Vermiform appendix (tissue), 1 donor: ENCODE measurements around a stretch of chr1.

GRCh38 chr1:220880529-220881706, 1.7 kb downstream of the HLX start:
- PRO-cap = bidirectional peak, plus-strand start at chr1:220881517, minus-strand start at chr1:220881438

DNA sequence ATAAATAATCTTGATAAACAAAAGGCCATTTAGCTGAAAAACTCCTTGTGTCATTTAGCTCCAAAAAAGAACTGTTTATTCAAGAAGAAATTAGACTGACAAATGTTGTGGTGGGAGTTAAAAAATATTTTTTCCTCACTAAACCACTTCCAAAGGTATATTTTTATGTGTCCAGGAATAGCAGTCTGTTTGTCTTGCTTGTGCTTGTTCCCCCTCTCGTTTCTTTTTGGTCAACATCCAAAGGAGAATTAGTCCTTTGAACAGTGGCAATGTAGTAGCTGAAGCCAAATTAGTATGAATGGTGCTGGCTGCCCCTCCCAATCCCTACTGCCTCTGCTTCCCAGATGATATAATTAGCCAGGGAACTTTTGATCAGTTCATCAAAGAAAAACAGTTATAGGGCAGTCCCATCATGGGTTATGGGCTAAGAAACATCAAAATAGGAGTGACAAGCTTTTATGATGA, 238.9 kb downstream of the HLX start:
- PRO-cap = no peak

GRCh38 chr1:221315105-221315630, 426.7 kb downstream of the DUSP10 start:
- PRO-cap = no peak

- PRO-cap = no peak
Observed at GRCh38 chr1:221440512-221441006, 301.3 kb downstream of the DUSP10 start.

GRCh38 chr1:221707937-221708584, 33.8 kb downstream of the DUSP10 start:
- PRO-cap = unidirectional peak, minus-strand start at chr1:221708322

- PRO-cap = no peak
Observed at GRCh38 chr1:221734731-221735645, 6.9 kb downstream of the DUSP10 start.

DNA sequence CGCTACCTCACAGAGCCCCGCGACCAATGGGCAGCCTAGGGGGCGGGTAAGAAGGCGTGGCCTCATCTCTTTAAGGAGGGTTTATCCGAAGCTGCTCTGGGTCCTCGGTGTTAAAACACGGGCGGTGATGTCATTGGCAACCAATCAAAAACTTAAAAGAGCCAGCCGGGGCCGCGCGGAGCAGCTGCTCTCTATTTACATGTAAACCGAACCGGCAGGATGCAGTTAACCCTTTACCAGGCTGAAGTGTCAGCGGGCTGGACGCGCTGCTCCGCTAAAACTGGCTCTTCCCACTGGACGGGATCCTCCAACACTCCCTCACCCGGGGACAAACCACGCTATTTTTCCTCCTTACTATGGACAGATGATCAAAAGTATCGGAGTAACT, 295 bp upstream of the DUSP10 start:
- PRO-cap = bidirectional peak, plus-strand start at position 239 of the sequence, minus-strand start outside the sequence

DNA sequence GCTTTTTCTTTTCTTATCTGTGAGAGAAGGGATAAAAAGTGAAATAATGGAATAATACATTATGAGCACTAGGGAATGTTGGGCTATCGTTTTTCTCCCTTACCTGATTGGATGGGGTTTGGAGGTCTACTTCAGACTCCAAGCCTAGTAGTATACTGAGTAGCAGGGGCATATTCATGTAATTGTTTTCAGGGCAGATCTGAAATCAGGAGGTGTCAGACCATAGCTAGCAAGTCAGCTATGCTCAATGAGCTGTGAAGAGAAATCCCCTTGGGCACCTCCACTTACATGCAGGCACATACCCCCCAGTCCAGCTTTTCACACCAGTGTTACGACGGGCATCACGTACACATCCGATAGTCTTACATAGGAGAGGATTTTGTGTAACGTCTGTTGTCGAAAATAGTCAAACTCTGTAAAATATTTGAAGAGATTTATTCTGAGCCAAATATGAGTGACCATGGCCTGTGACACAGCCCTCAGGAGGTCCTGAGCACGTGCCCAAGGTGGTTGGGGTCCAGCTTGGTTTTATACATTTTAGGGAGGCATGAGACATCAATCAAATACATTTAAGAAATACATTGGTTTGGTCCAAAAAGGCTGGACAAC, 1.9 kb upstream of the DUSP10 start:
- PRO-cap = no peak

- PRO-cap = no peak
Observed at GRCh38 chr1:221809529-221809969, 67.7 kb upstream of the DUSP10 start.

DNA sequence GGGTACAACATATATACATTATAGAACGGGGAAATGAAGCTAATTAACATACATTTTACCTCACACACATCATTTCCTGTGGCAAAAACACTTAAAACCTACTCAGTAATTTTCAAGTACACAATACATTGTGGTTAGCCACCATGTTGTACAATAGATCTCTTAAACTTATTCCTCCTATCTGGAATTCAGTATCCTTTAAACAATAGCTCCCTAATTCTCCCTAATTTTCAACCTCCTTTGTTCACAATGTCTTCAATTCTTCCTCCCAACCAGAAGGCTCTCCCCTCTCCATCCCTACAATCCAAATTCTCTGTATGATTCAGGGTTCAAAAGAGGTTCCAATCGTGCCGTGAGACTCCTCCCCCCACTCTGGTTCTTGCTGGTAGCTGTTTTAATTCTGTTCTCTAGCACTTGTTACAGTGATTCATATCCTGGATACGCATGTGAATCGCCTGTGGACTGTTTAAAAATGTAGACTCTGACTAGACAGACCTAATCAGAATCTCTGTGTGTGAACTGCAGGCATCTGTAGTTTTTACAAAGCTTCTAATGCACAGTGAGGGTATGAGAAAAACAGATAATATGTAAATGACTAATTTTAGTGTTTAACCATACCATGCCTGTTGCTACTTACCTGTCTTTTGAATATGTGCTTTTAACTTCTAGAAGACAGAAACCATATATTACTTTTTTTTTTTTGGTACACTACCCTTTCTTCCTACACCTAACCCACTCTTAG, 87.7 kb upstream of the DUSP10 start:
- PRO-cap = no peak

GRCh38 chr1:221834734-221835171, 92.9 kb upstream of the DUSP10 start:
- PRO-cap = no peak

- PRO-cap = no peak
Observed at GRCh38 chr1:221845818-221846547, 104.1 kb upstream of the DUSP10 start.

GRCh38 chr1:222053823-222054109, 311.9 kb upstream of the DUSP10 start:
- PRO-cap = no peak

GRCh38 chr1:222627925-222628774, 10.3 kb downstream of the MIA3 start:
- PRO-cap = no peak

GRCh38 chr1:222639704-222640082, 21.8 kb downstream of the MIA3 start:
- PRO-cap = no peak

DNA sequence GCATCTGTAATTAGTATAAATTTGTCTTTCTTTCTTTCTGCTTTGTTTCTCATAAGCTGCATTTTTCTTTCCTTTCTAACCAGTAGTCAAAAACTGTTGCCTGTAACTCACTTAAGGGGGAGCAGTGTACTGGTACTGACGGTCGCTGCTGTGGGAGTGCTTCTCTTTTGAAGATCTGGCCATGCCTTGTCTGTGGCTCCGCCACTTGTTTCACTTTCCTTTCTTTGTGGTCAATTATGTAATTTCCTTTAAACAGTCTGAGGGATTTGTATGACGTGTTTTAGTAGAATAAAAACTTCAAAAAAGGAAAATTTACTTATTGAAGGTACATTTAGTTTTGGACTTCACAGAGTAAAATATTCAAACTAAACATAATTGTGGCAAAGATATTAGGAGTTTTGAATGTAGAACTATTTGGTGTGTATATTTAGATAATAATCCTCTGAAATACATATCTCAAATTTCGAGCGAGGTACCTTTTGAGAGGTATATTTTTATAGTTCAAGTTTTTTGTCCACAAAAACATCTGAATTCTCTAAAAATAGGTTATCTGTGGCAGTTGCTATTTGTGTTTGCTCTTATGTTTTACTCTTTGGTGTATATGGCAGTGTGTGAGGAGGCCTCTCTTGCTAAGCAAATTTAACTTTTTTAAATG, 37.1 kb downstream of the MIA3 start:
- PRO-cap = unidirectional peak, minus-strand start at position 158 of the sequence

DNA sequence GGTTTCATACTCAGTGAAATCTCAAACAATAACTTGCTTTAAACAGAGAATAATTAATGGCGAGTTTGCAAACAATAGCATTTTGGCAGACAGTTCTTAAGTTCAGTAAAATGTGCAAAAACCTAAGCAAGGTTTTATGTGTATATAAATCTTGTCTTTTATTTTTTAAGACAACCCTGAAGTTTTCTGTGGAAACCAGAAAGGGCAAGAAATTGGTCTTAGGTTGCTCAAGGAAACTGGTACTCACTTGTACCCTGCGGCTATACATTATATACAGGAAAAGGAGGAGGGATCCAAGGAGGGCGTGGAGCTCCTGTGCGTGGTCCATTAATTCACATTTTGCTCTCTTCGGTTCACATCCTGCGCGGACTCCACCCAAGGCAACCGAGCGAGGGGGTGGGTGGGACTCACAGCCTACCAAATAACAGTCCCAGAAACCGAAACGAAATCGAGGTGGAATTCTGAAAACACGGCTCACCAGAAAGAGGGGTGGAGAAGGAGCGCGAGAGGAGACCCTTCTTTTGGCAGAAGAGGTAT, 1.1 kb downstream of the AIDA start:
- PRO-cap = bidirectional peak, plus-strand start at position 445 of the sequence, minus-strand start at position 326 of the sequence

DNA sequence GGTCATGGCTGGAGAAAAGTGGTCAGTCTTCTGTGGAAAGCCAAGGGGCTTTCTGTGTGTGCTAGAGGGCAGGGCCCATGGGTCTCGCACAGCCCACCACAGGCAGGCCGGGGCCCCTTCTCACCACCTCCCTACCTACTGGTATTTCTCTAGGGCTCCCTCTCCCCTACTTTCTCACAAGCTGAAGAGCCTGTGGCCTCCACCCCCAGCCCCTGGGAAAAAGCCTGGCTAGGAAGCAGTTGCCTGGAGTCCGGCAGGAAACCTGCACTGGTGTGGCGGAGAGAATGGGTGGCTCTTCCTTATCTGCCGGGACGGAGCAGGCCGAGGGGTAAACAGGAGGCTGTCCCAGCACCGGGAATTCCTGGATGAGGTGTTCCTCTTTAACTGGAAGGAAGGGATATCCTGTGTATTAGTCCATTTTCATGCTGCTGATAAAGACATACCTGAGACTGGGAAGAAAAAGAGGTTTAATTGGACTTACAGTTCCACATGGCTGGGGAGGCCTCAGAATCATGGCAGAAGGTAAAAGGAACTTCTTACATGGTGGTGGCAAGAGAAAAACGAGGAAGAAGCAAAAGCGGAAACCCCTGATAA, 125.7 kb downstream of the TLR5 start:
- PRO-cap = no peak

- PRO-cap = unidirectional peak, plus-strand start at chr1:223144046
Observed at GRCh38 chr1:223143699-223144314, 759 bp upstream of the TLR5 start.

- PRO-cap = no peak
Observed at GRCh38 chr1:223179986-223180224, 36.9 kb upstream of the TLR5 start.